ENCODE measurements around a stretch of chr14.

- RRBS, 2 experiments, result no CpG with 5 or more reads among the region's 23 CpGs
CAGE:
- cytosol, long polyA minus RNA, result no peak
- cytosol, long polyA plus RNA, result no peak
- long polyA plus RNA, result no peak
- nucleus, long polyA minus RNA, result no peak
- nucleus, long polyA plus RNA, result no peak
These were observed 97.4 kb downstream of the ESR2 start for GRCh38 chr14:64196352-64197652.

- RRBS, 2 experiments, result no CpG with 5 or more reads among the region's 19 CpGs
CAGE:
- cytosol, long polyA minus RNA, result no peak
- cytosol, long polyA plus RNA, result no peak
- long polyA plus RNA, result no peak
- nucleus, long polyA minus RNA, result no peak
- nucleus, long polyA plus RNA, result no peak
These were observed 61.6 kb downstream of the ESR2 start for GRCh38 chr14:64232187-64233318.

DNA sequence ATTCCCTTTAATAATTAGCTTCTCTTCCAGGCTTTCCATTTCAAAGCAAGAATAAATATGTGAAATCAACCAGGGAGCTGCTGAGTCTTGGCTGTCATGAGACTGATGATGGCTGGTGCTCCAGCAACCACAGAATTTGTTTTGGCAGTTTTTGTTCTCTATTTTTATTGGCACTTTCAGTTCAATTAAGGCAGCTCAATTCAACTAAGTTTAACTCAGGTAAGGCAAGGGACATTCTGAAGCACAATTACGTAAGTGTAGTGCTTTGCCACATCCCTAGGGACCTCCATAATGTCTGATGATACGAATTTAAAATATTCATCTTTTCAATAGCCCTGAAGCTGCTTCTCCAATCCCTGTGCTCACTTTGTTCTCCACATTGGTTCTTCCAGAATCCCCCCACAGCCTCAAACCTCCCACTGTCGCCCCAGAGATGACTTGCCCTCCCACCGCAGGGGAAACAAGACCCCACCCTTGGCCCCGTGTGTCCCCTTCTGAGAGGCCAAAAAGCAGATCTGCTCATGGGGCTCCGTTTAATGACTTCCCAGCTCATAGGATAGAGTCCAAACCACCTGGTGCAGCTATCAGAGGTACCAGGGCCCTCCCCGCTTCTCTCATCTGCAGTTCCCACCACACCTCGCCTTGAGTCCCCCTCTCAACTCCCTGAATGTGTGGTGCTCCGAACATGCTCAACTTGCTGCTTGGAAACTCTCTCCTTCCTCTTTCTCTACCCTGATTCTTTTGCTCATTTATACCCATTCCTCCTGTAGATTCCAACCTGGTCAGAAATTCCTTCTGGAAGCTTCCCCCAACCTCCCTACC lies 58.0 kb downstream of the ESR2 start:
- RRBS, 2 experiments, result no CpG with 5 or more reads among the region's 9 CpGs
CAGE:
- cytosol, long polyA minus RNA, result no peak
- cytosol, long polyA plus RNA, result no peak
- long polyA plus RNA, result no peak
- nucleus, long polyA minus RNA, result no peak
- nucleus, long polyA plus RNA, result no peak

DNA sequence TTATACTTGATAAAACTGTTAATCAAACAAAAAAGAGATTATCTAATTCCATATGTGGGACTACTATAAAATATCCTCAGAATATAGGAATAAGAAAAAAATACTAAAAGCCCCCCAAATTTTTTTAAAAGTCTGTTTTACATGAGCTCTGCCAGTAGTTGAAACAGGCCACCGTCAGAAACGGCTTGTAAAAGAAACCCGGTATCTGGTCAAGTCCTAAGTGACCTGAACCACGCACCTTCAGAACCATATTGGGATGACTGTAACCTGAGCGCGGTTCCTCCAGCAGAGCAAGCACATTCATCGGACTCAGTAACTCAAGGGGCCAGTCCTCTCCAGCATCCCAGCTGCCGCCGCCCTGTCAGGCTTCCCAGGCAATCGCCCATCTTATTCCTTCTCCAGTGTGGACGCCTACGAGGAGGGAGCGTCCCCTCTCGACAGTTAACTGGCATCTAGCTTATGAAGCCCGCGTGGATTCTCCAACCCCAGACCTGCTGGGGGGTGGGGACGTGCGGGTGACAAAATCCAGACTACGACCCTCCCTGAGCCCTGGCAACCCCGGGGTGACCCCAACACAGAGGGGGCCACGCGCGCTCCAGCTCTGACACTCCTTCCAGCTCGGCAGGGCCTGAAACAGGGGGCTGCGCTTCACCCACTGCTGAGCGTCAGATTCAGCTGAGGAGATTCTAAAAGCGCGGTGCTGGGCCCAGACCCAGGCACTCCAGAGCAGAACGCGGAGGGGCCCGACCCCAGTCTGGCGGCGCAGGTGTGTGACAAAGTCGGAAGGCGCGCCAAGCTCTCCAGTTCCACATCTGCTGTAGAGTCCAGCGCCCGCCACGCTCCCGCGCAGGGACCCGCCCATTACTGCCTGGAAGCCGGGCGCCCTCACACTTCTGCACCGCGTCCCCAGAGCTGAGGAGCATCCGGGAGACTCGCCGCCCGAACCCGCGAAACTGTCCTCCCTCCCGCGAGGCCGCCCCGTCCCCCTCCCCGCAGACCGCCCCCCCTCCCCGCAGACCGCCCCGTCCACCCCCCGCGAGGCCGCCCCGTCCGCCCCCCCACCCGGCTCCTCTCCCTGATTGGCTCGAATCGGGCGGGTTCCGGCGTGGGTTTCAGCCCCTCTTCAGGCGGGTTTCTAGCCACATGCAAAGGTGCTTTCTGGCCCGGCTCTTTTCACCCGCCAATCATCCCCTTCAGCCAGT lies 43.9 kb upstream of the ESR2 start:
- RRBS, 2 experiments, result 1 to 2% methylated on average over 10 of the region's 75 CpGs
CAGE:
- cytosol, long polyA minus RNA, result no peak
- cytosol, long polyA plus RNA, result no peak
- long polyA plus RNA, result no peak
- nucleus, long polyA minus RNA, result no peak
- nucleus, long polyA plus RNA, result start-site peak on the minus strand centred at position 1,019 of the sequence, 78 bp wide, 6 and 5 reads in 2 replicates

GRCh38 chr14:64410427-64410705 lies 22.2 kb downstream of the MTHFD1 start:
- RRBS, 2 experiments, result no CpG with 5 or more reads among the region's 5 CpGs
CAGE:
- cytosol, long polyA minus RNA, result no peak
- cytosol, long polyA plus RNA, result no peak
- long polyA plus RNA, result no peak
- nucleus, long polyA minus RNA, result no peak
- nucleus, long polyA plus RNA, result no peak

DNA sequence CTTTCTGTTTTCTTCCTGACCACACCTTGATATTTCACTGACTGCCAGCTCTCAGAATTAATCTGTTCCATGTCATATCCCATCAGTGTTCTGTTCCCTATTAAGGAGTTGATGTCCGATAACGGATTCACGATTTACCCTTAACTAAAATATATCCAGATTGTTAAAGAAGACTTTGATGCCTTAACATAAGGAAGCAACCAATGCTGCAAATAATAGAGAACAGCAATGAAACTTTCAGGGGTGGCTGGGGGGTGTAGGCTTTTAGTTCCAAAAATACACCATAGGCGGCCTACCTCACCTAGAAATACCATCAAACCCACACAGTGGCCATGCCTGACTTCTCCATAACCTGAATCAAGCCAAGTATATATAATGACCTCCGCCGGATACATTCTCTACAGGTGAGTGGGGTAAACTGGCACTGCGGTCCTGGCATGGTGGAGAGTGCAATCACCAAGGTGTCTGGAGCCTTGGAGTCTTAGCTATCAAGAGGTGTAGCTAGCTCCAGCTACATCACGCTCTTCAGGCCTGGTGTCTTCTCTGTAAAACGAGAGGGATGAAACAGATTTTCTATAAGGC lies 1.3 kb downstream of the ZBTB25 start:
- RRBS, 2 experiments, result no CpG with 5 or more reads among the region's 9 CpGs
CAGE:
- cytosol, long polyA minus RNA, result no peak
- cytosol, long polyA plus RNA, result no peak
- long polyA plus RNA, result no peak
- nucleus, long polyA minus RNA, result no peak
- nucleus, long polyA plus RNA, result no peak

GRCh38 chr14:64614845-64615406 lies 65.2 kb downstream of the PPP1R36 start:
- RRBS, 2 experiments, result no CpG with 5 or more reads among the region's 6 CpGs
CAGE:
- cytosol, long polyA minus RNA, result no peak
- cytosol, long polyA plus RNA, result no peak
- long polyA plus RNA, result no peak
- nucleus, long polyA minus RNA, result no peak
- nucleus, long polyA plus RNA, result no peak

DNA sequence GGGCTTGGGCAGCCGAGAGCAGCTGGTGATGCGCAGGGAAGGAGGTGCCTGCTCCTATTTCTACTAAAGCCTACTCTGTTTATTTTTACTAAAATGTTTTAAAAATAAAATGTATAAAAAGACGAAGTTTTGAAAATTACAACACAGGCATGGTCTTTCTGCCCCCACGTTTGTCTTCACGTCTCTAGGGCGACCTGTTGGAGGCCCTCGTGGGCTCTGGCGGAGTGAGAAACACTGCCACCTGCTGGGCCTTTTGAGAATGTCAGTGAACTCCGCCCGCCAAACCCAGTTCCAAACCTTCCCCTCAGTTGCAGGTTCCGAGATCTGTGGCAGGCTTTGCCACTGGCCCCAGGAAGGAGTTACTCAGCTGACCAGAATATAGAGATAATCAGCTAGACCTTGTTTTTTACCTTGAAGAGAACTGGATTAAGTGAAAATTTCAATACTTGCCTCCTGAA lies 67.6 kb upstream of the PLEKHG3 start:
- RRBS, 2 experiments, result no CpG with 5 or more reads among the region's 11 CpGs
CAGE:
- cytosol, long polyA minus RNA, result no peak
- cytosol, long polyA plus RNA, result no peak
- long polyA plus RNA, result no peak
- nucleus, long polyA minus RNA, result no peak
- nucleus, long polyA plus RNA, result no peak

DNA sequence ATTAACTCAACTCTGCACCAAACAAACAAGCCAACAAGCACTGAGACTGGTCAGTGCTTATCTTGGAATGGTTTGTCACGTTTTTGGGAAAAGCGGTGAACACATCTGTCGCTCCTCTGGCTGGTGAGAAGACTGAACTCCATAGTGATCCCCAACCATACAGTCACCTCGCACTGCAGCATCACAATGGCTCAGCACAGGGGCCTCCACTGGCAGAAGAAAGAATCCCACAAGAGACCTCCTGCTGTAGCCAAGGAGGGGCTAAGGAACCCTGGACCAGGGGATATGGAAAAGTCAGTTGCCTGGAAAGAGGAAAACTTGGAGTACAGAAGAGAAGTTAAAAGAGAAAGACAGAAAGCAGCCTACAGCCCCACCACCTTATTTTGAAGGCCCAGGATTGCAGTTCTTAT lies 55.7 kb upstream of the PLEKHG3 start:
- RRBS, 2 experiments, result no CpG with 5 or more reads among the region's 4 CpGs
CAGE:
- cytosol, long polyA minus RNA, result no peak
- cytosol, long polyA plus RNA, result no peak
- long polyA plus RNA, result no peak
- nucleus, long polyA minus RNA, result no peak
- nucleus, long polyA plus RNA, result no peak

DNA sequence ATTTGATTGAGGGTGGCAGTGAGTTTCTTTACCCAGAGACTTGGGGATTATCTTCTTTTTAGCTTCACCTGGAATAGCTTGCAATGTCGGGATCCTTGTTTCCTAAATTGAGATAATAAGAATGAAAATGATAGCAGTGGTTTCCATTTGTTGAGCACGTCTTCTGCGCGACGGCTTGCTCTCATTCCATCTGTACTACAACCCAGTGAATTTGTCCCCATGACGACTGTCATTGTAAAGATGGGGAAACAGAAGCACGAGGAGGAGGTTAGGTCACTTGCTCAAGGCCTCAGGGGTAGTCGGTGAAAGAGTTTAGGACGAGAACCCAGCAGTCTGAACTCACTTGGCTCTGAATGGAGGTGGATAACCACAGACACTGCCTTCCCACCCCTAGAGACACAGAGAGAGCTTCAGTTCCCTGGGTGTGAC lies 31.0 kb upstream of the PLEKHG3 start:
- RRBS, 2 experiments, result no CpG with 5 or more reads among the region's 9 CpGs
CAGE:
- cytosol, long polyA minus RNA, result no peak
- cytosol, long polyA plus RNA, result no peak
- long polyA plus RNA, result no peak
- nucleus, long polyA minus RNA, result no peak
- nucleus, long polyA plus RNA, result no peak

DNA sequence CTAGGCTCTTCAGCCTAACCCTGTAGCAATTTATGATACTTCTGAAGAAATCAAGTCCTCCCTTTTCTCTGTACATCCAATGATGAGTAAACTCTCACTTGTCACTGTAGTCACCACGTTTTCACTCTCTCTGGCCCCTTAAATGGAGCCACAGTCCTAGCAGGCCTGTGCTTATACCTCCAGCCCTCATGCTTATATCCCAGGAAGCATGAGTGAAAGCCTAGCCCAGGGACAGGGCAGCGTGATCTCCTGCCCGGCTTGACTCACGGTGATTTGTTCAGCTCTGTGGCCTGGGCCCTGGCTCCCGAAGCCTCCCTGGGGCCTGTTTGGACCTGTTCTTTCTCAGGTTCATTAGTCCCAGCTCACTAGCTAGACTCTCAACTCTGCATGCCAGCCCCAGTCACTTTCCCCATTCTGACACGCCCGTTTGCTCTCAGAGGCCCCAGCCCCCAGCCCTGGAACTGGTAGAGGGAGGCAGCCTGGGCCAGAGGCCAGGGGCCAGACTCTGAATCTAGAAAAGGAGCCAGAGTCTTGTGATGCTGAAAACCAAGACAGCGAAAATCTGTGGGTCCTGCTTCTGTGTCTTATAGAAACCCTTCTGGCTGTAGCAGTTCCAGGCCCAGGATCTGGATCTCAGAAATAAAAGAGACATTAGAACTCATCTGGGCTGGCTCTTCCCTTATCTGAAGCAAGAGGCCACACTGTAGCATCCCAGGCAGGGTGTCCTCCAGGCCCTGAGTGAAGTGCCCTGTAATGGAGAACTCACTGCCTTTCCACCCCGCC lies 23.9 kb upstream of the PLEKHG3 start:
- RRBS, 2 experiments, result no CpG with 5 or more reads among the region's 9 CpGs
CAGE:
- cytosol, long polyA minus RNA, result no peak
- cytosol, long polyA plus RNA, result no peak
- long polyA plus RNA, result no peak
- nucleus, long polyA minus RNA, result no peak
- nucleus, long polyA plus RNA, result no peak

DNA sequence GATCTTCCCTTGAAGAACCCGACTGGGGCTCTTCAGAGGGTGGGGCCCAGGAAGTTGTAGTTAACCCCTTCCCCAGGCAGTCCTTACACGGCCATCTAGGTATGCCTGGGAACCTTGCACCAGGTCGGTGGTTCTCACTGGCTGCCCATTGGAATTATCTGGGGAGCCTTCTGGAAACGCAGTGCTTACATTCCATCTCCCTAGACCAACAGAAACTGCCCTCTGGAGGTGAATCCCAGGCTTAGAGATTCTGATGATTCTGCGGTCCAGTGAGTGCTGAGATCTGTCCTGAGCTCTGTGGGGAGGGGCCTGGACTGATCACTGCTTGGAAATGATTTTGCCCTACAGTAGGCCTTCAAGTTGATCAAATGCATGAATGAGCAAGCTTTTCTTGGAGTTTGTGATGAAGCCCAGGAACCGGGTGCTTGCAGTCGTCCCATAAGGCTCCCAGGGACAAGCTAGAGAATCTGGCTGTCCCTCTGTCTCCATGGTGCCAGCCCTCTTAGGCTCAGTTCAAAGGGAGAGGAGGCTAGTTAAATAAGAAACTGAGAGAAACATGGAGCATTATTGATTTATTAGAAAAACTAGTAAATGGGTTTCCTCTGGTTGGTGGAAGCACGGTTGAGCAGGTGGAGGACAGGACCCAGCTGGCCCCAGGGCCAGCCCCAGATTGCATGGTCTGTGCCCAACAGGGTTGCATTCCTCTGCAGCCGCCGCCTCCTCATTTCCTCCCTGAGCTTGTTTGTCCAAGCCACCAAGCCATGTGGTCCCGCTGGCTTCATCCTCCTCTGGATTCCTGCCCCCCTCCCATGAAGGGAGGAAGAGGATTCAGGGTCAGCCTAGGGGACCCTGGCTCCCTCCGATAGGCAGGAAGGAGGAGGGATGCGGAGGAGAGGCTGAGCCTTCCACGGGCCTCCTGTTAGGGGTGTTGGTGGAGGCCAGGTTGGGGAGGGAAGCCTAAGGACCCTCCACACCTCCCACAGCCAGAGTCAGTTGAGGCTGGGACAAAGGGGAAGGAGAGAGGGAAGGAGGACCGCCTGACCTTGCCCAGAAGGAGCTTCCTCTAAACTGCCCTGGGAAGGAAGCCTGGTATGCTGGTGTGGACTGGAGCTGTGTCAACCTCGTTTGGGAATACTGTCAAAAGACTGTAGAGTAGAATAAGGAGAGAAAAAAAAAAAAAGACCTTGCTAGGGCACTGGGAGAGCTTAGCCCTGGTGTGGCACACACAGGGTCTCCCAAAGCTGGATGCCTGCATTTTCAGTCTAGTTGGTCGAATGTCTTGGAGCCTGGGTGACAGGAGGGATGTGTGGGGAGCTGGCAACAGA lies 42.0 kb downstream of the PLEKHG3 start:
- RRBS, 2 experiments, result no CpG with 5 or more reads among the region's 17 CpGs
CAGE:
- cytosol, long polyA minus RNA, result no peak
- cytosol, long polyA plus RNA, result no peak
- long polyA plus RNA, result no peak
- nucleus, long polyA minus RNA, result no peak
- nucleus, long polyA plus RNA, result no peak

GRCh38 chr14:64826698-64827251 lies 52.9 kb downstream of the SPTB start:
- RRBS, 2 experiments, result no CpG with 5 or more reads among the region's 9 CpGs
CAGE:
- cytosol, long polyA minus RNA, result no peak
- cytosol, long polyA plus RNA, result no peak
- long polyA plus RNA, result no peak
- nucleus, long polyA minus RNA, result no peak
- nucleus, long polyA plus RNA, result no peak

GRCh38 chr14:64854830-64855206 lies 24.9 kb downstream of the SPTB start:
- RRBS, 2 experiments, result no CpG with 5 or more reads among the region's 5 CpGs
CAGE:
- cytosol, long polyA minus RNA, result no peak
- cytosol, long polyA plus RNA, result no peak
- long polyA plus RNA, result no peak
- nucleus, long polyA minus RNA, result no peak
- nucleus, long polyA plus RNA, result no peak

DNA sequence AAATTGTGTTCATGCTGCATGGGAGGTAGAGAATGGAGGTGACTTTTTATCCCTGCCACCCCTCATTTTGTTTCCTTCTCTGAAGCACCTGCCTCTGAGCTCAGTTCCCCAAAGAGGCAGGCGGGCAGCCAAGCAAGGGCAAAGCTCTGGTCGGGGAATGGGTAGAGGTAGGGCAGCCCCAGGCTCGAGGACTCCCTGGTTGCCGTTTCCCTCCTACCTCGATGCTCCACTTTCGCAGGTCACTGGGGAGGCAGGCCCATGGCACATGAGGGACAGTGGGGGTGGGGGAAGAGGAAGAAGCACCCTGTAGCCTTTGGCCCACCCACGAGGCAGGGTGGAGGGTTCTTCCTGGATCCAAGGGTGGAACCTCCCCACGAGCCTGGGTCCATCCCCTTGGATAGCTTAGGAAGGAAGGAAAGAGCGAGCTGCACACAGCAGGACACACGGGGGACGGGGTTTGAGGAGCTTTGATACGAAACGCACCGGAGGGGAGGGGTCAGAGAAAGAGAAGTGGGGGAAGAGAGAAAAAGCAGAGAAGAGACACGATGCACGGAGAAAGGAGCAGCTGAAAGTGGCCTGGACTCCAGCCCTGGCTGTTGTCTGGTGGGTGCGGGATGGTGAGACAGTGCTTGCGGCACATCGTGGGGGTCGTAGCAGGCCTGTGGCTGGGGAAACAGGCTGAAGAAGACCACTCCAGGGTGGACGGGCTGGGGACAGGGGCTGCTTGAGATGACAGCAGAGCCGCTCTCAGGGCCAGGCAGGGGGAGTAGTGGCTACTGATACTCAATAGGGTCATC lies 5.1 kb upstream of the GPX2 start:
- RRBS, 2 experiments, result no CpG with 5 or more reads among the region's 22 CpGs
CAGE:
- cytosol, long polyA minus RNA, result no peak
- cytosol, long polyA plus RNA, result no peak
- long polyA plus RNA, result no peak
- nucleus, long polyA minus RNA, result no peak
- nucleus, long polyA plus RNA, result no peak

GRCh38 chr14:65077421-65077885 lies 24.9 kb downstream of the MAX start:
- RRBS, 2 experiments, result no CpG with 5 or more reads among the region's 3 CpGs
CAGE:
- cytosol, long polyA minus RNA, result no peak
- cytosol, long polyA plus RNA, result no peak
- long polyA plus RNA, result no peak
- nucleus, long polyA minus RNA, result no peak
- nucleus, long polyA plus RNA, result no peak

DNA sequence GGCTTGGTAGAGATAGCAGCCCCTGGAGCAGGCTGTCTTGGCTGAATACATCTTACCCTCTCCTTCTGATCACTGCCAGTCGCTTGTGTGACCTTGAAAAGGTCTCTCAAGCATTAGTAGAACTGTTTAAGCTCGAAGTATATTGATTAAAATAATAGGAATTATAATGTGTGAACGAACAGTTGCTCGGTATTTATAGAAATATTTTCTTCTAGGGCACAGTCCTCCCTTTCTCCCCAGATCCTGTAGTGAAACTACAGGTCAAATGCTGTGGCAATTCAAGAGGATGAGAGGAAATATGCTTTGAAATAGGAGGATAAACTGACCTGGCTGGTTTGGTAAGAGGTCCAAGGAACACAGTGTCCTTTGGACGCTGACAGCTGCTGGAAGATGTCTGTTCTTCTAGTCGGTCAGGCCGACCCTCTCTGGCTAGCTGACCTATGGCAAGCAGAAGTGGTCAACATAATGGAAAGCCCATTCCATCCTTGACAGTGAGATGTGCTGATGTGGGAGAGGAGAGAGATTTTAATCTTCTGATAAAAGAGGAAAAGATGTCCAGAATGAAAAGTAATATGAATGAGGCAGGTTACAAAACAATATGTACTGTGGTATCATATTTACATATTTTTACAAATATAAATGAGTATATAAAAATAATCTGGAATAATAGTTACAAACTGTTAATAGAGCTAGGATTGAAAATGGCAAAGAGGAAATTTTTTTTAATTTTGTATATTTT lies 16.0 kb upstream of the MAX start:
- RRBS, 2 experiments, result no CpG with 5 or more reads among the region's 7 CpGs
CAGE:
- cytosol, long polyA minus RNA, result no peak
- cytosol, long polyA plus RNA, result no peak
- long polyA plus RNA, result no peak
- nucleus, long polyA minus RNA, result no peak
- nucleus, long polyA plus RNA, result no peak

DNA sequence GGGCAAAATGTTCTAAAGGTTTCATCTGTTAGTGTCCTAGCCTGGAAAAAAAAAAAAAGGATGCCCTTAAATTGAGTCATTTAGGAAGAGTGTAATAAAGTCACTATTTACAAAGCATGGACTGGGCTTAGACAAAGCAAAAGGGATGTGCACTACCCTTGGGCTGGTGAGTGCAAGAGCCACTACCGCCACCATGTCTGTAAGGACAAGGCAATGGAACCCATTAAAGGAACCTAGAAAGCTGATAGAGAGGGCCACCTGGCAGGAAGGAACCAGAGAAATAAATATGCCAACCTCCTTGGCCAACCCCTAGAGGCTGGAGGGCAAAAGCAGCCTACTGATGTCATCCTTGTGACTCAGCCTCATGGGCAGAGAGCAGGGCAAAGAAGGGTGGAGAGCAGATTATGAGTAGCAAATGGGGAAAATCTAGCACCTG lies 59.5 kb upstream of the FUT8 start:
- RRBS, 2 experiments, result no CpG with 5 or more reads among the region's 1 CpG
CAGE:
- cytosol, long polyA minus RNA, result no peak
- cytosol, long polyA plus RNA, result no peak
- long polyA plus RNA, result no peak
- nucleus, long polyA minus RNA, result no peak
- nucleus, long polyA plus RNA, result no peak

GRCh38 chr14:66517287-66517768 lies 9.4 kb downstream of the GPHN start:
- RRBS, 2 experiments, result no CpG with 5 or more reads among the region's 2 CpGs
CAGE:
- cytosol, long polyA minus RNA, result no peak
- cytosol, long polyA plus RNA, result no peak
- long polyA plus RNA, result no peak
- nucleus, long polyA minus RNA, result no peak
- nucleus, long polyA plus RNA, result no peak

- RRBS, 2 experiments, result no CpG with 5 or more reads among the region's 8 CpGs
CAGE:
- cytosol, long polyA minus RNA, result no peak
- cytosol, long polyA plus RNA, result no peak
- long polyA plus RNA, result no peak
- nucleus, long polyA minus RNA, result no peak
- nucleus, long polyA plus RNA, result no peak
These were observed 194.1 kb downstream of the GPHN start for GRCh38 chr14:66701884-66702634.

Measured in HepG2 (cell line).